Epithelial cell of proximal tubule (primary cell): ENCODE measurements around a stretch of chr15.

DNA sequence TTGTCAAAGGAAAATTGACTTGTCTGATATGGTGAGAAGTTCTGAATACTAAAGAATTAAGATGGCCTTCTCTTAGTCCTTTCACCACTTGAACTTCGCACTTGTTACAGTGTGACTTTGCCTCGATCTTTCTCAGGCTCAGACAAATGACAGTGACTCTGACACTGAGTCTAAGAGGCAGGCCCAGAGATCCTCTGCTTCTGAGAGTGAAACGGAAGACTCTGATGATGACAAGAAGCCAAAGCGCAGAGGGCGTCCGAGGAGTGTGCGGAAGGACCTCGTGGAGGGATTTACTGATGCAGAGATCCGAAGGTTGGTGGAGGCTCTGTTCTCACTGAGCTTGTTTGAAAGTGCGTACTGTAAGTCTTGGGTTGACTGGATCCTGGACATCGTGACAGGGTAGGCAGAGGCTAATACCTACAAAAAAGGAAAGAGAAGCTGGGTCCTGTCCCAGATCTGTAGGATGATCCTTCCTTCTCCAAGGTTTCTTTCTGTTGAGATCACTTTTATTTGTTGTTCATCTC lies 85.3 kb downstream of the CHD2 start:
- RAMPAGE, long total RNA = no peak
- RRBS = no CpG with 5 or more reads among the region's 11 CpGs

GRCh38 chr15:93000254-93001015 lies 88.6 kb downstream of the RGMA start:
- RAMPAGE, long total RNA = no peak
- RRBS = no CpG with 5 or more reads among the region's 12 CpGs

DNA sequence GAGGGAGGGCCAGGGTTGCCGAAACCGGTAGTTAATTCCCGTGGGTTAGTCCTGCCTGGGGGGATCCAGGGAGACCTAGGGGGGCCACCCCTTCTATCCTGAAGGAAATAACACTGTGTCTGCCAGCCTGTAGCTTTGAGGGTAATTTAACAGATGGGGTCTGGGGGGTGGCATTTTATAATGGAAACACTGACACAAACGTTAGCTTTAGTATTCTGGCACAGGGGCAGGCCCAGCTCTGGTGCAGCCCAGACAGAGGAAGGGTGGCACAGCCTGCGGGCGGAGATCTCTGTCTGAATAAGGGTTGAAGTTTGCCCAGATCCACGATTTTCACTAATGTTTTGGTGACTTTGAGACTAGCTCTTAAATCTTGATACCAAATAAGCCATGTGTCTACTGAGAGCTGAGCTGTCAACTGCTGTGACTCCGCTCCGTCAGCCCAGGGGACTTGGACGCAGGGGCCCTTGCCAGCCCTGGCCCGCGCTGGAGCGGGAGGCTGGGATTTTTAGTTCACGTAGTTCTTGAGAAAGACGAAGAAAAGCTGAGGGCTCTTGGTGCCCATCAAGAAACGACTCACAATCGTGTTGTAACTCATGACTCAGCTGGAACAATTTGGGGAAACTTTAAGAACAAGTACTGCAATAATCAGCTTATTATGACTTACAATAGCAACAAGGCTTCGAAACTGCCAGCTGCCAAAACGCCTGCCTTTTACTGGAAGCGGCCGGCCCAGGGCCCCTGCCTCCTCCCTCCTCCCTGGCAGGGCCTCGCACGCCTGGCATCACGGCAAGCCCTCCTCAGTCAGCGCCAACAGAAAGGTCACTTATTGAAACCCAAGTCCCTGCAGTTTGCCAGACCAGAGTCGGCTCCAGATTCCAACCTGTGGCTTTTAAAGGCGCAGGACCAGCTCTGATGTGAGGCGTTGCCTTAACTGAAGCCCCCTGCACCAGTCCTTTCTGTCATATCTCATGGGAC lies 60.4 kb downstream of the RGMA start:
- RAMPAGE, long total RNA = no peak
- RRBS = 43% methylated on average over 1 of the region's 28 CpGs

- RAMPAGE, long total RNA = no peak
- RRBS = no CpG with 5 or more reads among the region's 21 CpGs
Observed at GRCh38 chr15:93037241-93038100, 51.5 kb downstream of the RGMA start.

DNA sequence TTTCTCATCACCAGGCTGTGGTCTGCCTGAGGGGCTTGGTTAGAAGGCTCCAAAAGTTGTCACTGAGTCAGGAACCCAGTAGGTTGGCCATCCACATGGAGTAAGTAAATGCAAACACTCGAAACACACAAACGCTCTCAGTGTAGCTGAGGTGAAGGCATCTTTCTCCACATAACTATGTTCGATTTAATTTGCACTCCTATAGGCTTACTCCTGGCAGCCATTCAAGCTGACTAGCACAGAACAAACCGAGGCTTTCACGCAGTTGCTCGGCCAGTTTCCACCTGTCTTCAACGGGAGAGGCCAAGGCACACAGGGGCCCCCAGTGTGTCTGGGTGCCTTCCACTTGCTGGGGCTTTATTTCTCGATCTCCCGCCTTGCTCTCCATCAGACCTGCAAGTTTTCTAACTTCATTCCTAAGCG lies 18.9 kb downstream of the RGMA start:
- RAMPAGE, long total RNA = no peak
- RRBS = no CpG with 5 or more reads among the region's 10 CpGs

- RAMPAGE, long total RNA = no peak
- RRBS = no CpG with 5 or more reads among the region's 5 CpGs
Observed at GRCh38 chr15:93154634-93154967, 65.6 kb upstream of the RGMA start.

- RAMPAGE, long total RNA = no peak
- RRBS = no CpG with 5 or more reads among the region's 8 CpGs
Observed at GRCh38 chr15:93247673-93248040, 158.6 kb upstream of the RGMA start.

GRCh38 chr15:93269699-93270135 lies 180.7 kb upstream of the RGMA start:
- RAMPAGE, long total RNA = no peak
- RRBS = no CpG with 5 or more reads among the region's 7 CpGs

DNA sequence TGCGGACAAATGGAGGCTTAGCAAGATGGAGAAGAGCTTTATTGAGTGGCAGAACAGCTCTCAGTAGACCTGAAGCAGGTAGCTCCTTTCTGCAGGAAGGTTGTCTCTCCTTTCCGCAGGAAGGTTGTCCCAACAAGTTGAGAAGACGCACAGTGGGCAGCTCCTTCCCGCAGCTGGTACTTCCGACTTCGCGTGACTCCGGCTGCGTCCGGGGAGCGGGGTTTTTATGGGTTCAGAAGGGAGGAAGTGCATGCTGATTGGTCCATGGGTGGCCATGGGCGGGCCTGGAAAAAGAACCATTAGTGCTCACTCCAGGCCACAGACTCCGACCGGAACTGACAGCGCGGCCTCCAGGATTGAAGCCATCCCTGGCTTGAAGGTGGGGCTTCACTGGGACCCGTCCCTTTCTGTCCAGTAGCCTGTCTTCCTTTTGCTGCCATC lies 330.9 kb upstream of the MCTP2 start:
- RAMPAGE, long total RNA = no peak
- RRBS = no CpG with 5 or more reads among the region's 17 CpGs

DNA sequence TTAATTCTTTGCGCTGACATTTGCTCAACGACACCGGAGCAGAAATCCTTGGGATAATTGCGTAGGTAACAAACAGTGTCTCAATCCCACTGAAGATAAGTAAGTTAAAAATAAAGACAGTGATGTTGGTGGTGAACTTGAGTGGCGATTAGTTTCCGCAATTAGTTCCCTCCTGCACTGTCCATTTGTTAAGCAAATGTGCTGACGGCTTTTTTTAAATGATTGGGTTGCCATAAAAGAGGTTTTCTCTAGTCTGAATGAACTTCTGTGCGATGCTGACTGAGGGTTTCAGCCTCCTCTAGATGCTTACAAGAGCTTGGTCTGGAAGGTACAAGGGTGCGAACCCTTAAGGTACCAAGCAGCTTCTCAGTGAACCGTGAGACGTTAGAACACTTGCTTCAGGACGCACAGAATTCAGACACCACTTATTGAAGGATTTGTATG lies 729 bp downstream of the MCTP2 start:
- RAMPAGE, long total RNA = no peak
- RRBS = no CpG with 5 or more reads among the region's 12 CpGs

DNA sequence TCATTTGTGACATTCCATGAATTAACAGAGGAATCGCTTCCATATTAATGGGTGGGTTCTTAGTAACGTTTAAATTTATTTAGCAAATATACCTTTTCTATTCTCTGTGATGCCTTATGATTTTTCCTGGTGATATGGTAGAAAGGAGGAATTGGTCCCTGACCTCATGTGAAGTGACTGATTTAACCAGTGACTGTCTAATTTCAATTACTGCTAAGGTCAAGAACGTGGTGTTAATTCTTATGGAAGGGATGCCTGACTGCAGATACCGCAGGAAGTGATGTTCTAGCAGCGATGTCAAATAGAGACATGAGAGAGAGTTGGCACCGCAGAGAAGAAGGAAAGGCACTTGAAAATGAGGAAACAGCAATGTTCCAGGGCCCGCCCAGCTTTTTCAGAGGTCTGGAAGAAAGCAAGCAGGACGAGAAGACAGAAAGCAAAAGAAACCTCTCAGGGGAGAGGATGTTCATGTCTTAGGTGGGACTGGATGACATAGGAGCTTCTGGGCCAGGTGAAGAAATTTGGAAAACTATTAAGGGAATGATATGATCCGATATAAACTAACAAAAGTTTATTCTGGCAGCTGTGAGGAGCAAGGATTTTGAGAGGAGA lies 146.3 kb downstream of the MCTP2 start:
- RAMPAGE, long total RNA = no peak
- RRBS = no CpG with 5 or more reads among the region's 9 CpGs

DNA sequence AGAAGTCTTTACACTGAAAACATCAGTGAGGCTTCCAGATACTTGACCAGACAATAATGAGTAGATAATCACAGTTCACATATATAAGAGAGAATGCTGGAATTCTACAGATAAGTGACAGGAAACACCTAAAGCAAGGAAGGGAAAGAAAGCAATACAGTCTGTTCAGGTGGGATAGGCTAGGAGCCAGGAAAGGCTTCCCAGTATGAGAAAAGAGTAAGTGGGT lies 253.0 kb downstream of the MCTP2 start:
- RAMPAGE, long total RNA = no peak

GRCh38 chr15:94790948-94791388 lies 559.6 kb downstream of the MCTP2 start:
- RAMPAGE, long total RNA = no peak
- RRBS = no CpG with 5 or more reads among the region's 2 CpGs

DNA sequence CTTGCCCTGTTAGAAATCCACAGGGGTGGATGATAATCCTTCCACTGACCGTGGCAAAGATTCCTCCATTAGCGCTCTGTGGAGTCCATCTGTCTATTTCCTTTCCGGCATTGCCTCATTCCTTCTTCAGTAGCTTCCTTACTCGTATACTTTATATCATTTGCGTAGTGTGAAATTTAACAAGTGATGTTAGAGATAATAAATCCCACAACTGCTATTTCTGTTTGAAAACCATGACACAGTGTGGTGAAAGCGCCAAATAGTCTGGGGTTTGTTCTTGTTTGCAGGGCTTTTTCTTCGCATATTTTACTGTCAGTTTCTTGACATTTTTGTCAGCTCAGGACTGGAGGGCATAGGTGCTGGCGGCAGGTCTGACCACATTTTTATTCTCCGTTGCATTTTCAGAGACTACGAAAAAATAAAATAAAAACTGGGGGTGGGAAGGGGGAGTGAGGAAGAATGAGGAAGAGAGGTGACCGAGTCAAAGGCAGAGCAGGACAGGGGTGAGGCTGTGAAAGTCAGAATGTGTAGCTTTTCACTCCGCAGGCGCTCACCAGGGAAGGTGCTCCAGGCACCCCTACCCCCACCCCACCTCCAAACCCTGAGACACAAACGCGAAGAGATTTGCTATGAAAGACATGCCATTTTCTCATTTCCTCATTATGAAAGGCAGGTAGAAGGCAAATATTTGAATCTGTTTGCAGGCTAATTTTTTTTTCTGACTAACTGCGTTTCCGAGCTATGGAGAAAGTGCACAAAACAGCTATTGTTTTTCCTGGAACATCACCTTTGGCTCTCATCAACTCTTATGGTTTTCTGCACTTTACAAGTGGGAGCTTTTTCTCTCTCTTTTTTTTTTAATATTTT lies 965.0 kb downstream of the MCTP2 start:
- RAMPAGE, long total RNA = no peak
- RRBS = no CpG with 5 or more reads among the region's 17 CpGs

DNA sequence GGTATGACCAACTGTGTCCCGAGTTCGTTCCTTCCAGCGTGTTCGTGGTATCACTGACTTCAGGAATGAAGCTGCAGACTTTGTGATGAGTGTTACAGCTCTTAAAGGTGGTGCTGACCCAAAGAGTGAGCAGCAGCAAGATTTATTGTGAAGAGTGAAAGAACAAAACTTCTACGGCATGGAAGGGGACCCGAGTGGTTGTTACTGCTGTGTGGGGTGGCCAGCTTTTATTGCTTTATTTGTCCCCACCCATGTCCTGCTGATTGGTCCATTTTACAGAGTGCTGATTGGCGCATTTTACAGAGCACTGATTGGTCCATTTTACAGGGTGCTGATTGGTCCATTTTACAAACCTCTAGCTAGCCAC lies 1016.0 kb downstream of the MCTP2 start:
- RAMPAGE, long total RNA = no peak
- RRBS = no CpG with 5 or more reads among the region's 7 CpGs

DNA sequence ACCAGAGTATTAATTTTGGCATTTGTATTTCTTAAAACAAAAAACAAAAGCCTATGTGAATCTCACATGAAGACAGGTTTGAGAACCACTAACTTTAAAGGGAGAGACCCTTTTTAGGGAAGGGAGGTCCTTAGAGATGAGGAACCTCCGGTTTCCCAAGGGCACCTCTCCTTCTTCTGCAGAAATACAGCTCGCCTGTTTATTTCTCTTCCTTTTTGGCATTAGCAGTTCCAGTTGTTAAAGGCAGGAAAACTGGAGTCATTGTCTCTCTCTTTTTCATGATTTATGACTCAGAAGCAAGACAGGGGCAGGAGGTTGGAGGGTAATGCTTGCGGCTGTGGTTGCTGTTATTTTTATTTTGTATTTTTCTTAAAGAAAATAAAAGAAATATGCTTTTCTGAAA lies 1004.9 kb upstream of the NR2F2 start:
- RAMPAGE, long total RNA = no peak
- RRBS = no CpG with 5 or more reads among the region's 3 CpGs

- RAMPAGE, long total RNA = no peak
- RRBS = no CpG with 5 or more reads among the region's 4 CpGs
Observed at GRCh38 chr15:95458606-95459226, 871.8 kb upstream of the NR2F2 start.

- RAMPAGE, long total RNA = no peak
- RRBS = no CpG with 5 or more reads among the region's 2 CpGs
Observed at GRCh38 chr15:95470419-95470722, 860.1 kb upstream of the NR2F2 start.

DNA sequence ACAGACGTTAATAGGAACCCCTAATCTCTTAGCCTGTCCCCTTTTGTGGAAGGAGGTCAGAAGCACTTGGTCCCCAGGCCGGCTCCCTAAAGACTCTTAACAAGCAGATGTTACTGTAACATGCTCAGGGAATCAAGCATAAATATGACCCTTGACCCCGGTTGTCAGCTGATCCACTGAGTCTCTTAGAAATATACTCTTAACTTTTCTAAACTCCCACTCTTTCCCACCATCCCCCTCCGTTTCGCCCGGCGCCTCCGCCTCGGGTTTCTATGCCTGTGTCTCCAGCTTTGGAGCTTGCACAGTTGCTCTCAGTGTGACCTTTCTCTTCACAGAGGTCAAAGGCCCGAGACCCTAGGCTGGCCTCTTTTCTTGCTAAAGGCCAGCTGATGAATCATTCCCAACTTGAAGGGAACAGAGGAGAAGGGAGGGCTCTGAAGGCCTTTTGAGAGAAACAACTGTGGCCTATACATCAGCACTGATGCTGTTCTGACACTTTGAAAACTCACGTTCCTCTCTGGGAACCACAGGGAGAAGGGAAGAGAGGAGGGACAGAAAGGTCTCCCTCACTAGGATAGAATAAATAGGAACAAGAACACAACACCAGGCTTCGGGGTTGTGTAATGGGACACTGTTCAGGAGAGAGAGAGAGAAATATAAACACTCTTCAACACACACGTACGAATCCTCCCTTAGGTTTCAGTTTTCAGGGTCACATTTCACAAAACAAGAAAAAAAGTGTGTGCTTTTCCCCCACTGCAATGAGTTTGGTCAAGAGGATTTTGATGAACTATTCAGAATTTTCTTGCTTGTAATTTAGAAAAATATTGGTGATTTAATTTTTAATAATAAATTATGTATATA lies 484.5 kb upstream of the NR2F2 start:
- RAMPAGE, long total RNA = no peak
- RRBS = 64% methylated on average over 5 of the region's 14 CpGs

DNA sequence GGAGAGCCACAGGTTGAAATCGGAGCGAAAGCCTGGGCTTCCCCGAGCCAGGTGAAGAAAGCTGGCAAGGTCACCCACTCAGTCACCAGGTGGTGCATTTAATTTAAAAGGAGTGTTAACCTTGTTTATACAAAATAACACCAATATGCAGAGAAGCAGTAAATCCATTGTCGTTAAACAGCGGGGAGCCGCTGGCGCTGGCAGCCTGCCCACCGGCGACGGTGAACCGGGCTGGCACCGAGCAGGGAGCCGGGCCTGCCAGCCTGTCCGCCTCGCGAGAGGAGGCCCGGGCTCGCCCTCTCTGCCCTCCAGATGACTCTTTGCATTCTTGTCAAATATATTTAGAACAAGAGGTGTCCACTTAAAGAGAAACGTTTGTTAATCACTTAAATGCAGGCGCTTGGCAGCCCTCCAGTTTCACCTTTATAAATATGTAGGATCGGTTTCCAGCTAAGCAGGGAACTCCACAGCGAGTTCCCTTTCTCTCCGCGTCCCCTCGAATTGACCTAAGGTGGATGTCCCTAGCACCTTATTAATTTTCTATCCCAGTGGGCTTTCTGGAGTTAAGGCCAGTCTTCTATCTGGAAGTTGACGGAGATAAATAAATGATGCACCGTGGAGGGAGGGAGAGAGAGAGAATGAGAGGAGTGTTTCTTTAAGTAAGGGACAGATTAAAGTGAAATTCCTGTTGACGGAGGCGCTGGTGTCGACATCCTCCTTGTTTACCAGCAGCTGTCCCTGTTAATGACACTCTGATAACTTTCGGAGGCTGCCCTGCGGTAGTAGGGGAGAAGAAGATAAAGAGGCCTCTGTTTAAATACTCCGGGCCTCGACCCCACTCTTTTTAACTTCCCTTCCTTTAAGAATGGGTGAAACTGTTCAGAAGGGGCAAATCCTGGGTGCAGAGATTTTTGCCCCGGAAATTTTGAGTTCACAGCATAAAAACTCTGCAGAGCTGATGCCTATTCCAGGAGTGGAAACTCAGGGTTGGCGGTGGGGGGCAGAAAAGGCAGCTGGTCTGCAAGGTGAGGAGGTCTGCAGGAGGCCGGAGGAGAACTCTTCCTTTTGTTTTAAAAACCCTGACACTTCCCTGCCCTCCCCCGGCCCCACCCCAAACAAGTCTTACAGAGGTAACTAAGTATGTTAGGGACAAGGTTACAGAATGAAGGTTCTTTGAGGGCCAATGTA lies 276.9 kb upstream of the NR2F2 start:
- RAMPAGE, long total RNA = no peak
- RRBS = 4% methylated on average over 6 of the region's 38 CpGs